Measurements from ENCODE around the gene PDGFA.

- RRBS: no CpG with 5 or more reads among the region's 3 CpGs
CAGE:
- cytosol, long polyA plus RNA: no peak
- long polyA plus RNA: no peak
- nucleus, long polyA plus RNA: no peak
Measured at GRCh38 chr7:52036-52498, 140.3 kb upstream of the FAM20C start.

DNA sequence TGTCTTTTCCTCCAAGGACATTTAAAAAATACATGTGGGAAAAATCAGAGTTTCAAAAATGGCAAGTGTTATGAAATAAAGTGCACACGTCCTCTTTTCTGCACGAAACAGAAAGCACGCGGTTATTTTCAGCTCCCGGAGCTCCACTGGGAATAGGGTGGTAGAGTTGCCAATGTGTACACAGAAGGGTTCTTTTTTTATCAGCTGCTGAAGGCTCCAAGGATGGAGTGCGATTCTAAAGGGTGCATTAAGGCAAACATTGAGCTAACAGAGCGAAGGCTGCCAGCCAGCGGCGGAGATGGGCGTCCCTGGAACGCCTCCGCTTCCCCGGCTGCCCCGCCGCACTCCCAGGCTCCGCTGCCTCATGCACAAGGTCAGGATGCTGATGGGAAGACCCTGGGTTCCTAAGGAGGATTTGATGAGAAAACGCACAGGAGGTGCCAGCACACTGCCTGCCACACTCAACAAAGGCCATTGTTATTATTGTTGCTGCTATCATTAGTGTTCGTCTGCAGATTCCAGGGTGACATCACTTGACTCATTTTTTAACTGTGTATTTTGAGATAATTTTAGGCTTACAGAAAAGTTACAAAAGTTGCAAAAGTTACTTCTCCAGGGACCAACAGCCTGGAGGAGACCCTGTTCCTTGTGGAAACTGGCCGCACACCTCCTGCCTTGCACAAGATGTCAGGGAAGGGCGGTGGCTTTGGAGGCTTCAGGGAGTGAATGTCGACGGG lies 62.5 kb upstream of the FAM20C start:
- RRBS: no CpG with 5 or more reads among the region's 22 CpGs
CAGE:
- cytosol, long polyA plus RNA: no peak
- long polyA plus RNA: no peak
- nucleus, long polyA plus RNA: no peak

- RRBS: no CpG with 5 or more reads among the region's 13 CpGs
CAGE:
- cytosol, long polyA plus RNA: no peak
- long polyA plus RNA: no peak
- nucleus, long polyA plus RNA: no peak
Measured at GRCh38 chr7:184554-185062, 7.8 kb upstream of the FAM20C start.

GRCh38 chr7:189641-190515 lies 2.5 kb upstream of the FAM20C start:
- RRBS: no CpG with 5 or more reads among the region's 25 CpGs
CAGE:
- cytosol, long polyA plus RNA: no peak
- long polyA plus RNA: no peak
- nucleus, long polyA plus RNA: no peak

GRCh38 chr7:192906-193411 lies 588 bp downstream of the FAM20C start:
- RRBS: 3% methylated on average over 51 of the region's 75 CpGs
CAGE:
- cytosol, long polyA plus RNA: no peak
- long polyA plus RNA: no peak
- nucleus, long polyA plus RNA: no peak

- RRBS: no CpG with 5 or more reads among the region's 13 CpGs
CAGE:
- cytosol, long polyA plus RNA: no peak
- long polyA plus RNA: no peak
- nucleus, long polyA plus RNA: no peak
Measured at GRCh38 chr7:201955-202529, 9.7 kb downstream of the FAM20C start.

DNA sequence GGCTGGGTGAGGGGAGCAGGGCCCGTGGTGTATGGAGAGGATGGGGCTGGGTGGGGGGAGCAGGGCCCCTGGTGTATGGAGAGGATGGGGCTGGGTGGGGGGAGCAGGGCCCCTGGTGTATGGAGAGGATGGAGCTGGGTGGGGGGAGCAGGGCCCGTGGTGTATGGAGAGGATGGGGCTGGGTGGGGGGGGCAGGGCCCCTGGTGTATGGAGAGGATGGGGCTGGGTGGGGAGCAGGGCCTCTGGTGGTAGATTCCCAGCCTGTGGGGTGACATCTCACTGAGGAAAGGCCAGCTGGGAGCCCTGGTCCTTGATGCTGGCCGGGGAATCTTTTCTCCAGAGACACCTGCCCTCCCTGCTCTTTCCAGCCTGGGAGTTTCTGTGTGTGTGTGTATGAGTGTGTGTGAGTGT lies 23.9 kb downstream of the FAM20C start:
- RRBS: no CpG with 5 or more reads among the region's 3 CpGs
CAGE:
- cytosol, long polyA plus RNA: no peak
- long polyA plus RNA: no peak
- nucleus, long polyA plus RNA: no peak

- RRBS: 89% methylated on average over 6 of the region's 23 CpGs
CAGE:
- cytosol, long polyA plus RNA: no peak
- long polyA plus RNA: no peak
- nucleus, long polyA plus RNA: no peak
Measured at GRCh38 chr7:218944-219651, 26.7 kb downstream of the FAM20C start.

- RRBS: 83% methylated on average over 1 of the region's 27 CpGs
CAGE:
- cytosol, long polyA plus RNA: no peak
- long polyA plus RNA: no peak
- nucleus, long polyA plus RNA: no peak
Measured at GRCh38 chr7:244356-245069, 45.5 kb upstream of the FOXL3 start.

DNA sequence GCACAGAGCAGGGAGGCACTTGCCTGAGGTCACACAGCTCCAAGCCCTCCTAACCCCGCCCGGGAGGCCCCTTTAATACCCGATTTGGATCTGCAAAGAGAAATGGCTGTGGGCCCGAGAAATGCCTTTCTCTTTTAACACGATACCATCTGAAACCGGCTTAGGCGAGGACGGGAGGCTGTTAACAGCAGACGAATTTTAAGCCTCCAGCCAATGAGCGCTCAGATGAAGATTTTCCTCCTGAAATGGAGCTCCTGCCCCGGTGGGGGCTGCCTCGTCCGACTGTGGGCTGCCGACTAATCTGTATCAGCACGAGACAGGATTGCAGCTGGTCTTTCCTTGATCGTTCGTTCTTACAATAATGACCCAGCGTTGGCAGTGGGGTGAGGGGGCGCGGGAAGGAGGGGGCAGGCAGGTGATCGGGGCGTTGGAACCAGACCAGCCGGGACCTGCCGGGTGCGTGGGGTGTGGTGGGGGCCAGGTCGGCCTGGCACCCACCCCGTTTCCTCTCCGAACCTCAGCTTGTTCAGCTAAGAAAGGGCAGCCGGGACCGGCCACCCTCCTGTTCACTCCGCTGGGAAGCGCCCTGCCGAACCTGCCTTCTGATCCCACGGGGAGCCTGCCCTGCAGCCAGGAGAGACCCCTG lies 36.2 kb upstream of the FOXL3 start:
- RRBS: 79% methylated on average over 13 of the region's 34 CpGs
CAGE:
- cytosol, long polyA plus RNA: no peak
- long polyA plus RNA: no peak
- nucleus, long polyA plus RNA: no peak

- RRBS: no CpG with 5 or more reads among the region's 45 CpGs
CAGE:
- cytosol, long polyA plus RNA: no peak
- long polyA plus RNA: no peak
- nucleus, long polyA plus RNA: no peak
Measured at GRCh38 chr7:262215-263407, 27.4 kb upstream of the FOXL3 start.

GRCh38 chr7:368848-369543 lies 79.0 kb downstream of the FOXL3 start:
- RRBS: 94% methylated on average over 8 of the region's 45 CpGs
CAGE:
- cytosol, long polyA plus RNA: no peak
- long polyA plus RNA: no peak
- nucleus, long polyA plus RNA: no peak

- RRBS: no CpG with 5 or more reads among the region's 24 CpGs
CAGE:
- cytosol, long polyA plus RNA: no peak
- long polyA plus RNA: no peak
- nucleus, long polyA plus RNA: no peak
Measured at GRCh38 chr7:435107-435579, 84.5 kb downstream of the PDGFA start.

DNA sequence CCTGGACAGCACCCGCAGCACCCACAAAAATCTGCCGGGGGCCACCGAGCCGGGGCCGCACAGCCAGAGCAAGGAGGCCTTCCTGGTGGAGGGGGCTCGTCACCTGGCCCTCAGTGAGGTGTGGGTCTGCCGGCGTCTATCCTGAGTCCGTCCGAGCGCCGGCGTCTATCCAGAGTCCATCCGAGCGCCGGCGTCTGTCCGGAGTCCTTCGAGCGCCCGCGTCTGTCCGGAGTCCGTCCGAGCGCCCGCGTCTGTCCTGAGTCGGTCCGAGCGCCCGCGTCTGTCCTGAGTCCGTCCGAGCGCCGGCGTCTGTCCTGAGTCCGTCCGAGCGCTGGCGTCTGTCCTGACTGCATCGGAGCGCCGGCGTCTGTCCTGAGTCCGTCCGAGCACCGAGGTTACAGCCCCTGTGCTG lies 65.0 kb downstream of the PDGFA start:
- RRBS: 97% methylated on average over 15 of the region's 49 CpGs
CAGE:
- cytosol, long polyA plus RNA: no peak
- long polyA plus RNA: no peak
- nucleus, long polyA plus RNA: no peak

- RRBS: 1% methylated on average over 62 of the region's 95 CpGs
CAGE:
- cytosol, long polyA plus RNA: no peak
- long polyA plus RNA: no peak
- nucleus, long polyA plus RNA: no peak
Measured at GRCh38 chr7:519748-520562, at the start of gene PDGFA. Gene PDGFA, minus strand, starts transcription at chr7:519846.

DNA sequence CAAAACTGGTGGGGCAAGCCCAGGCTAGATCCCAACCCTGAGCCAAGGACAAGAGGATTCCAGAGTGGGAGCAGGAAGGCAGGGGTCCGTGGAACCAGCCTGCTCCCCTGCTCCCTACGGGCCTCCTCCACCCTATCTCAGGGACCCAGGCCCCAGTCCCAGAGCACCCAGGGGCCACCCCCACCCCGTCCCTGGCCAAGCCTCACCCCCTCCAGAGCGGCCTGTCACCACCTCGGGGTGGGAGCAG lies 20.3 kb upstream of the PDGFA start:
- RRBS: no CpG with 5 or more reads among the region's 5 CpGs
CAGE:
- cytosol, long polyA plus RNA: no peak
- long polyA plus RNA: no peak
- nucleus, long polyA plus RNA: no peak

DNA sequence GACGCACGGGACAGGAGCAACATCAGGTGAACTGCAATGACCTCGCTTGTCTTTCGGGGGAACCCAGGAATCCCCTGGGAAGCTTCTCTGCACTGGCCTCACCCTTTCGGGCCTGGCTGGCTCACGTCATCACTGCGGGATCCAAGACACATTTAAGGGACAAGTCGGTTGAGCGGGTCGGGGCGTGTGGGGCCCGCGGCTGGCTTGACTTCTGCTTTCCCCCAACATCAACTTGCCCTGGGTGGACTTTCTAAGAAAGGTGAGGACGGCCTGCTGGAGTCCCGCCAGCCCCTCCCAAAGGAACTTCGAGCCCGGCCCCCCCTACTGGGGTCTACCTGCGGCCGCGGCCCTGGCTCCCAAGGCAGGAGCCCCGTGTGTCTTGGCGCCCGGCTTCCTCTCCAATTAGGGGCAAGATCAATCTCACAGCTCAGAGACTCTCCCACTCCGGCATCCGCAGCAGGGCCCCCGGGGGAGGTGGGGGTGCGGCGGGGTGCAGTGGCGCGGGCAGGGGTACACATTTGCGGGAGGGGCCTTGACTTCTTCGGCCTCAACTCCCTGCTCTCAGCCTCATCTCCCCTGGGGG lies 29.9 kb upstream of the PDGFA start:
- RRBS: 97% methylated on average over 8 of the region's 32 CpGs
CAGE:
- cytosol, long polyA plus RNA: start-site peak on the minus strand centred at position 379 of the sequence, 141 bp wide, 261 and 310 reads in 2 replicates
- long polyA plus RNA: start-site peak on the minus strand centred at position 100 of the sequence, 106 bp wide, 44 and 59 reads in 2 replicates; start-site peak on the minus strand centred at position 364 of the sequence, 165 bp wide, 412 and 333 reads in 2 replicates
- nucleus, long polyA plus RNA: start-site peak on the minus strand centred at position 333 of the sequence, 95 bp wide, 73 and 232 reads in 2 replicates

GRCh38 chr7:711057-711782 lies 15.3 kb upstream of the DNAAF5 start:
- RRBS: 86% methylated on average over 7 of the region's 39 CpGs
CAGE:
- cytosol, long polyA plus RNA: no peak
- long polyA plus RNA: no peak
- nucleus, long polyA plus RNA: no peak

DNA sequence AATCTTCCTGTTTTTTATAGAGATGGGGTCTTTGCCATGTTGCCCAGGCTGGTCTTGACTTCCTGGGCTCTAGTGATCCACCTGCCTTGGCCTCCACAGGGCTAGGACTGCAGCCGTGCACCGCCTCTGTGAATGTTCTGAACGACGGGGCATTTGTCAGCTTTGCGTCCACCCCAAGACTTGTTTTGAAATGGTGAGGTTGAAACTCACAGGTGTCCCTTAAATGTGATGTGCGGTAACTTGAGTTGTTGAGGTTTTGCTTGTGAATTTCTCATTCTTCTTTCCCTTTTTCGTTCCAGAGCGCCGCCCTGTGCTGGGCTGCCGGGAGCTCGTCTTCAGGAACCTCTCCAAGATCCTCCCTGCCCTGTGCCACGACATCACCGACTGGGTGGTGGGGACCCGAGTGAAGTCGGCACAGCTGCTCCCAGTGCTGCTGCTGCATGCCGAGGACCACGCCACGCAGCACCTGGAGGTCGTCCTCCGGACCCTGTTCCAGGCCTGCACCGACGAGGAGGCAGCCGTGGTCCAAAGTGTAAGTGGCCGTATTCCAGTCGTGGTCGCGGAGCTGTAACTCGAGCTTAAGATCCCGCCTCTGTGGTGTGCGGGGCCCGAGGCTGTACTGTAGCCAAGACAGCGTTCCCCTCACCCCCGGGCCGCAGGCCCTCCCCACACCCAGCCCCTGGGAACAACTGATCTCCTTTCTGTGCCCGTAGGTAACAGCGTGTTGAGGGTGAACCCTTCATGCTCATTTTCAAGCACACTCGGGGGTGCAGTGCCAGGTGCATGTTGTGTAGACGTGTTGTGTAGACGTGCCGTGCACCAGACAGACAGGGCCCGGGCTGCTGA lies 27.4 kb upstream of the PRKAR1B start:
- RRBS: no CpG with 5 or more reads among the region's 41 CpGs
CAGE:
- cytosol, long polyA plus RNA: no peak
- long polyA plus RNA: no peak
- nucleus, long polyA plus RNA: no peak

DNA sequence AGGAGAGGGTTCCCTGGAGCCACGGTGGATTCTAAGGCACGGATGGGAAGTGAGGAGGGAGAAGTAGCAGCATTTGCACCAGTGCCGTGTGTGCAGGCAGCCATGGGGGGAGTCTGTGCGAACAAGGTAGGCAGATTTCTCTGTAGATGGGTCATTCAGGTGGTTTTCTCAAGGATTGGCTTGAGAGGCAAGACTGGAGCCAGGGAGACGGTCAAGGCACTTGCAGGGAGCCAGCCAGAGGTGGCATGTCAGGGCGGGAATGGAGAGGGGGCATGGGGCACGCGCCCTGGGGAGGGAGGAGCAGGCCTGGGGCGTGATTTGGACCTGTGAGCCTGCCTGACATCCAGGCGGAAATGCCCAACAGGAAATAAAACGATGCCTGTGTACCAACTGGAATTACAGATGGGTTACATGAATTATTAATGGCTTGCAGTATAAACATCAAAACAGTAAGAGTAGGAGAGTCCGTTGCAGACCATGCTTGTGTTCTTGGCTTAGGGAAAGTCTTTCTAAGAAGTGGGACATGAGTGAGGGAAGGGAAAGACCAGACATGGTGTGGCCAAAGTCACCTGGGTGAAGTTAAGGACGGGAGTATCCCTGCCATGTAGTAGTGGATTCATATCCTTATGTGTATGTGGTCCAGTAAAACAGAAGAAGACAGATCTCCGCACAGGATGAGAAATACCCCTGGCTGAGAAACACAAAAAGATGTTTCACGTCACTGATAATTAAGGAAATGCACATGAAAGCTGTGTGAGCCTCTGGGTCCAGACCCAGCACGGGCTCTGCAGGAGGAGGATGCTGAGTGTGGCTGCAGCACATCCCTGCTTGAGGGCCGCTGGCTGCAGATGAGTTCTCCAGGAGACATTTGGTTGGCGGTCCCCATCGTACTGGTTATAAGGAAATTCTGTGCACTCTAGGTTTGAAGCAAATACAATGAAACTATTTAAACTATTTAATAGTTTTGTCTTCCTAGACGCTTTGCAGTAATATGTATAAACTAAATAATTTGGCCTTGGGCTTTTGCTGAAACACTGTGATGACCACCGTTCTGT lies 8.4 kb upstream of the SUN1 start:
- RRBS: no CpG with 5 or more reads among the region's 21 CpGs
CAGE:
- cytosol, long polyA plus RNA: no peak
- long polyA plus RNA: no peak
- nucleus, long polyA plus RNA: no peak